AG09319 (cell line): ENCODE measurements around the genes DUSP22 and FOXF2.

DNA sequence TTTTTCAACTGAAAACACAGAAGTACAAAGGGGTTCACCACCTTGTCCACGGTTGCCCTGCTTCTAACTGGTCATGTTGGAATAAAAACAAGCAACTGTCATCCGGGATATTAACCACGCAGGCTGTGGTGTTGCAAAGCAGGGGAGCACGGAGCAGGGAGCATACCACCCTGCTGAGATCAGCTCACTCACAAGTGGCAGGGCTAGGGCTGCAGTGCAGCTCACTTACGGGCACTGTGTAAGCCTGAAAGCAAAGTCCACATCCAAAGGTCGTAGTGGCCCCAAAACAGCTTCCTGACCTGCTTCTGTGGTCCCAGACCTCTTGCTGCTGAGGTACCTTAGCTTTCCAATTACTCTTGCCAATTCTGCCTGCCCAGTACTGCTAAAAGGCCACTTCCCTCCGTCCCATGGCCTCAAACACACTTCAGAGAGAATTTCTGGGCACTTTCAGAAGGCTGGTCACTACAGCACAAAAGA, 105.7 kb upstream of the DUSP22 start:
- RRBS, result no CpG with 5 or more reads among the region's 7 CpGs

GRCh38 chr6:209491-209854, 82.8 kb upstream of the DUSP22 start:
- RRBS, result 60% methylated on average over 3 of the region's 19 CpGs

- RRBS, result 76% methylated on average over 1 of the region's 17 CpGs
Measured at GRCh38 chr6:291175-291905, 947 bp upstream of the DUSP22 start.

- RRBS, result 23% methylated on average over 35 of the region's 87 CpGs
Measured at GRCh38 chr6:291906-292604, at the start of gene DUSP22. TSS of gene DUSP22 (plus strand) at chr6:292487.

DNA sequence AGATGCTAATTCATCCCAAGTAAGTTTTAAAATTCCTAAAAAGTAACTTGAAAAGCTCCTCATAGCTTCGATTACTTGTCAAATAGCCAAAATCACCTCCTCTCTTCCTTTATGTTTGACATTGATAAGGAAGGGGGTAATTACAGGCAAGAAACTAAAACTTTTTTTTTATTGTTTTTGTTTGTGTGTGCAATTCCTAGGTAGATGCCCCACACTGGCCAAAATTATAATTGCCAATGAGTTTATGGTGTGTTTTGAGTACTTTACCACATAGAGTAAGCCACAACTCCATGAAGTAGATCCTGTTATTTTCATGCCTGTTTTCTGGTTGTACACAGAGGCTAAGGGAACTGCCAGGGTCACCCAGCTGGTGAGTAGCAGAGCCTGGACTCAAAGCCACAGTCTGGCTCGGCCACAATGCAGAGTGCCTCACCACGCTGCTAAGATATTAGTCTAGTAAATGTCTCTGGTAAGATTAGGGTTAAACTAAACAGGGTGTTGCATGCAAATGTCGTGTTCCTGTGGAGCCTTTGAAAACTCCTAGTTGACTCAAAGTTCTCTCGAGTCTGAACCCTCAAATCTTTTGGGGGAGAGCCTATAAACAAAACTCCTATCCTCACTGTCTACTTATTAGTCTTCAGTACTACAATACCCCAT, 3.9 kb downstream of the DUSP22 start:
- RRBS, result no CpG with 5 or more reads among the region's 5 CpGs

DNA sequence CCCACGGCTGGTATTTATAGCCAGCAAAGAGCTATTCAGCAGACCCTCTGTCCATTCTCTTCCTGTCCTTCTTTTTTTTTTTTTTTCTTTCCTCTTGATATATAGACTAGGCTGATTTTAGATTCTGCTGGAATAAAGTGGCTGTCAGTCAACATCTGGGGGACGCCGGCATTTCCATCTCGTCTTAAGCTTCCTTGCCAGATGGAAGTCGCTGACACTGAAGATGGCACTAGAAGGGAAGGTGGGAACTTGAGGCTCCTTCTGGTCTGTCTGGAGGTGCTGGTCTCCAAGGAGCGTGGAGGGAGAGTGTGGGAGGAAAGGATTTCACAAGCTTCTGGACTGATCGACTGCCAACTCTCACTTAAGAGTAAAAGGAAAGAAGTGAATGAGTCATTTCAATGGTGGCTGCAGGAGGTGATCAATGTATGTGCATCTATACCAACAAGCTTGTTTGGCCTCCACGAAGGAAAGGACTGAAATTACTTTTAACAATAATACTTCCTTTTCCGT, 40.3 kb downstream of the DUSP22 start:
- RRBS, result no CpG with 5 or more reads among the region's 9 CpGs

DNA sequence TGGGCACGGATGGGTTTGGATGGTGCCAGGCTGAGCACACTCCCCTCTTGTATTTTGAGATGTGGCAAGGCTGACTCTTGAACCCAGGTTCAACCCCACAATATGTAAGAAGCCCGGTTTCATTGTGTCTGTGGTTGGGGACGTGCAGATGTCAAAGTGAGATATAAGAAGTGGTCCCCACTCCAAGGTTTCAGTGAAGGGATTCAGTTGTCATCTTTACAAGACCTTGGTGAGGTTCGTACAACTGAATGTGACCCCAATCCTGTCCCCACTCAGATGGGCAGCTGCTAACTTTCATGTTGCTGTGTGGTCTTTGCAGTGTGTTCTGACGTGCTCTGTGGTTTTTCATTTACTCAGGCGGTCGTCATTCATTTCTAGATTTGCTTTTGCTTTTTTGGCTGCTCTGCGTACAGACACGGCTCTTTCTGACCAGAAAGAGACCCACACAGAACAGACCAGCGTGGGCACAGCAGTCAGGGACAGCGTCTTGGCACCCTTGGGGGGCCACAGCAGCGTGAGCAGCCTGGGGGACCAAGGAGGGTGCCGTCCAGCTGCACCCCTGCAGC, 49.6 kb upstream of the IRF4 start:
- RRBS, result no CpG with 5 or more reads among the region's 13 CpGs

GRCh38 chr6:453080-453945, 61.8 kb downstream of the IRF4 start:
- RRBS, result no CpG with 5 or more reads among the region's 21 CpGs

DNA sequence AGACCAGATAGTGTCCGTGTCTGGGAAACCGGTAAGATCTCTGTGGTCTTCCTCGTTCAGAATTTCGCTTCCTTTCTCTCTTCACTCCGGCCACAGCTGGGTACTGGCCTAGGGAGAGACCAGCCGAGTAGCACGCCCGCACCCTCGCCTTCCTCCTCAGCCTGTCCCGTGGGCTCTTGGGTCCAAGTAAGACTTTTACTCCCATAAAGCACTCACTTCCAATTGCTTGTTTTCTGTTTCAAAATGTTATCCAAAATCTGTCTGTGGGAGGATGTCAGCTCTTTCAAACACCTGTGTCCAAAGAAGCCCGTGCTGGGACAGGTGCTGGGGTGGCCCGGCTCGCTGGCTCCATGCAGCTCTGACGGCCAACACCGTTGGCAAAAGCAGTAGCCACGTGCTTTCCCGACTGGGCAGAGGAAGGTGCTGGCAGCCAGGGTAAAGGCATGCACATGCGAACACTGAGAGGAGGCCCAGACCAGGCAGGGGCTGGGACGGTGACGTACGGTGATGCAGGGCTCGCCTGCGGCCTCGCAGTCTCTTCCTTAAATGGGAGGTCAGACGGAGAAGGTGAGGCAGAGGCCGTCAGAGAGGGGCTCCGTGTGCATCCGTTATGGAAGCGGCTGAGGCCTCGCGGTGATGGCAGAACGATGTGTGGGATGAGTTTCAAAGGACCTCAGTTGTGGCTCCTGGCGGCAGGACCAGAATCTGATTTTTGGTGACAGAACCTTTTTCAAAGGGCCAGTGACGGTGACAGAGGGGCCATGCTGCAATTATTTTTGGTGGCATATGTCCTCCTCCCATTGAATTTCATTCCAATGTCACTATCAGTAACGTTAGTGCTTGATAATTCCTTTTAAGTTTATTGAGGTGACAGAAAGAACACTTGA, 112.4 kb downstream of the IRF4 start:
- RRBS, result no CpG with 5 or more reads among the region's 35 CpGs

DNA sequence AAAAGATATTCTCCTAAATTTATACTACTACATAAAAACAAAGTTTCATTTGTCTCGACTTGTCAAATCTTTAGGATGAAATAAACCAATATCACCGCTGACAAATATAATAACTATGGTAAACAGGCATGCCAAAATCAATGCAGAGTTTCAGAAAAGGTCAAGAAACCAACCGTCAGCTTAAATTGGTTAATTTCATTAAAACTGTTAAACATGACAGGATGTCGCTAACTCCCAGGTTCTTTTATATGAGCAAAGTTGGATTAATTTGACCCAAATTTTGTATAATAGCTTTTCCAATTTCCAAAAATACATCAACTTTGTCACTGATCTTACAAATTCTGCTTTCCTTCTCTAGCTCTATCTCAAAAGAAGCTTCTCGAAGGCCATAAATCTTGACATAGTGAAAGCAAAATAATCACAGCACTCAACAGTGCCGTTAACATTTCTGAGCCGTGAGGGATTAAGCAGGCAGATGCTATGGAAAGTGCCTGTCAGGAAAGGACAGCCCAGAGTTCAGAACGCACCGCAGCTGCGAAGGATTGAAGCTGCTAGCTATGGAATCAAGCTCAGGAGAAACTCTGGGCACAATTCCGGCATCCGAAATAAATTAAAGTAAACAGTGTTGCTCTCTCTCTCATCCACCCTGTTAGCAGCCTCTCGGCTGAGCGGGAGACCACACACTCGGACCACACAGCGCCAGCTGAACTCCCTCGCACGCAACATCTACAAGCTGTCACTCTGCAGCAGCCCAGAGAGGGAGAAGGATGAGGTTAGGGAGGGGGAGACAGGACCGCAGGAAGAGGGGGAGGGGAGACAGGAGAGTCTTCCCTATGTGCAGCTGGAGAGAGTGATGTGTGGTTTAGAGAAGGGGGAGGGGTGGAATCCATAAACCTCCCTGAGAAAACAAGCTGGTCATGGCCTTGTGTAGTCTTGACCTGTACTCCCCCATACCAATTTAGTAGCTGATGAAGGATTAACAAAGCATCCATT, 9.2 kb downstream of the EXOC2 start:
- RRBS, result no CpG with 5 or more reads among the region's 19 CpGs

GRCh38 chr6:1063577-1064251, 248.2 kb upstream of the FOXQ1 start:
- RRBS, result no CpG with 5 or more reads among the region's 13 CpGs

DNA sequence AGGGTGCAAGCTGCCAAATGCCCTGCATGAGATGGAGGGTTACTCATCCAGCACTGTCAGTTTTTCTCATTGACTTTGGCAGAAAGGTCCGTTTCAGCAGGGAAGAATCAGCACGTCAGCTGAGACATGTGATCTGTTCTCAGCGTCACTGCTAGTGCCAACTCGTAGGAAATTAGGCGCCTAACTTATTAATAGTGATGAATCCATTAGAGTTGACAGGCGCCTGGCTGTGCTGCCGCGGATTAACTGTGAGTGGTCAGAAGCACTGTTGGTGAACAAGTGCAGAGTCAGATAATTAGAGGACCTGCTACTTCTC, 175.5 kb upstream of the FOXQ1 start:
- RRBS, result no CpG with 5 or more reads among the region's 8 CpGs

GRCh38 chr6:1228485-1228737, 83.5 kb upstream of the FOXQ1 start:
- RRBS, result no CpG with 5 or more reads among the region's 3 CpGs

- RRBS, result 2% methylated on average over 31 of the region's 114 CpGs
Measured at GRCh38 chr6:1381546-1382855, 7.4 kb upstream of the FOXF2 start.

DNA sequence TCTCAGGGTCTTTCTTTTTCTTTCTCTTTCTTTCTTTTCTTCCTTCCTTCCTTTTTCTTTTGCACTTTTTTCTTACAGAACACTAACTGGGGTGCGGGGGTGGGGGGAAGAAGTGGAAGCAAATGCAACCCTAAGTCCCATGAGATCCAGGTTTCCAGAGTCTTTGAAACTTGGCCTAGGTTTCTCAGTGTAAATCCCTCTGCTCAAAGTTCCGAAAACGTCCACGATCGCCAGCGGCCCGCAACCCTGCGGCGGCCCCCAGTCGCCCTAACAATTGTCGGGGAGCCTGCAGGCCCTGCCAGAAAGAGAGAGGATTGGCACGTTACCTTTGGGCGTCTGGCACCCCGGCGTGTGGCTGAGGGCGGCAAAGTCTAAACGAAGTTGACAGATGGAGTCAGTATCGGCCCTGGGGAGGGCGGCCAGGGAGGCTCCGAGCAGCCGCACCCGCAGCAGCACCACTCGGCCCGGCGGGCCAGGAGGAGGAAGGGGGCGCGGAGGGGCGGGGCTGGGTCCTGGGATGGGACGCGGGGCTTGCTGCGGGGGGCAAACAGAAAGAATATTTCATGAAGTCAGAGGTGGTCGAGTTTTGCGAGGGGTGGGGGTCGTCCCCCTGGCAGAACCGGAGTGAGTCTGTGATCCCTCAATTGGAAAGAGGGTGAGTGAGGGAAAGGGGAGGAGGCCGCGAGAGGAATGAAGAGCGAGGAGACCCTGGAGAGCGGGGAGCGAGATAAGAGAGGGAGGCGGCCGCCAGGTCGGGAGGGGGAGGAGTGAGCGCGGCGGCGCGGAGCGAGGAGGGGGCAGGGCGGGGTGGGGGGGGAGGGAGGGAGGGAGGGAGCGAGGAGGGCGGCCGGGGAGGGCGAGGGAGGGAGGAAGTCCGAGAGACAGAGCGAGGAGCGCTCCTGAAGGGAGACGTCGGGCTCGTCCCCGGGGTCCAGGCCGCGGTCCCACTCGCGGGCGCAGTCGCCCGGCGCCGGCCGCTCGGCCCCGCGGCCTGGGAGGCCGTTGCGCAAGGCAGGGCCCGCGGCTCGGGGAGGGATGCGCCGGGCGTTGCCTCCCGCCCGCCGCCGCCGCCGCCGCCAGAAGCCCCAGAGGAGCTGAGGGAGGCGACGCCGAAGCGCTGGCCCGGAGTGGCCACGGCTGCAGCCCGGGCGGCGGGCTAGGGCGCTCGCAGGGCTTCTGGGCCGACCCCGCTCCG, at the start of gene FOXF2:
Gene FOXF2 (plus strand): TSS at position 884 of the 1,195 bp plus-strand sequence.
- RRBS, result 1% methylated on average over 48 of the region's 103 CpGs

DNA sequence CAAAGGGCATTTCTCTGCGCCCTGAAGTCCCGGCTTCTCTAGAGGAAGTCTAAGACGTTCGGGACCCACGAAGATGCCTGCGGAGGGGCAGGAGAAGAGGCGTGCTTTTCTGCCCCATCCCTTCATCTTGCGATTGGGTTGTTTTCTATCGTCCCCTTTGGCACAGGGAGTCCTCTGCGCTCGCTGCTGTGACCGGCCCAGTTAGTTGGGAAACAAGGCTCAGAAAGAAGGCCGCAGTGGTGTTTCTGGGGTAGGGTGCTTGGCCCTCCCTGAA, 4.6 kb downstream of the FOXF2 start:
- RRBS, result 50% methylated on average over 2 of the region's 13 CpGs

DNA sequence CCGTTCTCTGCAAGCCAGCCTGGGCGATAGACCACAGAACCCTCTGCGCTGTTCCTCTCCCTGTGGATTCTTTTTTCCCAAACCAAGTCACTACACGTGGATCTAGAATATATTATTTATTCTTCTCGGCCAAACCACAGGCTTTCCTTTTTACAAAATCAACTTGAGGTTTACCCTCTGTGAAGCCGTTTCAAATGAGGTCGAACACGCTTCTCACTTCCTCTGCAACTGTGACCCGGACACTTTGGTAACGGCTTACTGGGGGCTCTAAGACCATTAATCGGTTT, 55.2 kb upstream of the FOXC1 start:
- RRBS, result 20% methylated on average over 2 of the region's 11 CpGs

GRCh38 chr6:1603676-1604895, 5.6 kb upstream of the FOXC1 start:
- RRBS, result 6% methylated on average over 17 of the region's 90 CpGs

GRCh38 chr6:1604896-1605755, 4.6 kb upstream of the FOXC1 start:
- RRBS, result 10% methylated on average over 18 of the region's 72 CpGs

DNA sequence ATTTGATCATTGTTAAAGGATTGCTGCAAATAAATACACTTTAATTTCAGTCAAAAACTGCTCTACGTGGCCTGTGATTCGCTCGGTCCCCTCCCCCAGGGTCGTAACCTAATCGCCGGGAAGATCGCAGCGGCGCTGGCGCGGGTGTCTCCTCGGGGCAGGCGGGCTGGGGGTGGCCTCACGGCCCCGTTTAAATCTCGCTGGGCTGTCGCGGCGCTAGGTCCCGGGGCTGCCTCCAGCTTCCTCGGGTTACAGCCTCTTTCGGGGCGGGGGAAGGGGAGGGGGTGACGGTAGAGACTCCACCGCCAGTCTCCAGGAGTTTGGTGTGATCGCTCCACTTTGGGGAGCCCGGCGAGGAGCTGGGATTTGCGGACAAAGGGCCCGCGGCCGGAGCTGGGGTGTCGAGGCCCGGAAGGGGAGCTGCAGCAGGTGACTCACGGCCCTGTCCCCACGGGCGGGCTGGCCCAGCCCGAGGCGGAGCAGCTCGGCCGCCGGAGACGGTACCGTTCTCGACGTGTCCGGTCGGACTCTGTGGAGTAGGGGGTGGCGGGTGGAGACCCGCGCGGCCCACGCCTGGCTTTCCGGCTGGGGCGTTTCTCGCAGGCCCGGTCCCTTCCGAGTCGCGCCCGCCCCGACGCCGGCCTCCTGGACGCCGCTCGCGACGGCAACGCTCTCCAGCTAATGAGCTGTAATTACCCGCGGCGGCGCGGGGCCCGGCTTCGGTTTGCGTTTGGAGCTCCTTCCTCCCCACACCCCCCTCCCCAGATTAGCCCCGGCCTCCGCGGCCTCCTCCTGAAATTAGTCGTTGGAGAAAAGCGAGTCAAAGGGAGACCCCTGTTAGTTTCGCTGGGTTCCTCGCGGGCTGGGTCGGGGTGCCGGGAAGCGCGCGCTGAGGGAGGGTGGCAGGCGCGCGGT, 4.4 kb downstream of the FOXC1 start:
- RRBS, result 42% methylated on average over 42 of the region's 94 CpGs